Omental fat pad (tissue), 4 donors: ENCODE data around the genes TGFBR1, SEC61B and PLPPR1.

GRCh38 chr9:98753808-98754186 is 42.6 kb downstream of the ANKS6 start:
- PRO-cap, result no peak
- RAMPAGE, long total RNA, 4 experiments, result no peak in any of the 4 experiments

DNA sequence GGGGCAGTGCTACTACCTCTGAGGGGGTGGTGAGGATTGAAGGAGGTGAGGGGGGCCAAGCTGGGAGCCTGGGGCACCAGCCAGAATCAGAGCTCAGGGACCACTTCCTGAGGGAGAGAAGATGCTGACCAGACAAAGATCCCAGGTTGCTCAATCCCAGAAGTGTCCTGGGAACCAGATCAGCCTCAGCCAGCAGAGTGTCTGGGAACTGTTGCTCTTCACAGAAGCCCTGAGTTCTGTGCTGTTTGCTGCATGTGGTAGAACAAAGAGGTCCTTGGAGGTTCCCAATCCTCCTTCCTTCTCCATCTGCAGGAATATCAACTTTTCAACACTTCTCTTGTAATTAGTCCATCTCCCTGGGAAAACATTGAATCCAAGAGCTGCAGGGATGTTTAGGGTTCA is 56.8 kb downstream of the GALNT12 start:
- PRO-cap, result no peak
- RAMPAGE, long total RNA, 4 experiments, result no peak in any of the 4 experiments

DNA sequence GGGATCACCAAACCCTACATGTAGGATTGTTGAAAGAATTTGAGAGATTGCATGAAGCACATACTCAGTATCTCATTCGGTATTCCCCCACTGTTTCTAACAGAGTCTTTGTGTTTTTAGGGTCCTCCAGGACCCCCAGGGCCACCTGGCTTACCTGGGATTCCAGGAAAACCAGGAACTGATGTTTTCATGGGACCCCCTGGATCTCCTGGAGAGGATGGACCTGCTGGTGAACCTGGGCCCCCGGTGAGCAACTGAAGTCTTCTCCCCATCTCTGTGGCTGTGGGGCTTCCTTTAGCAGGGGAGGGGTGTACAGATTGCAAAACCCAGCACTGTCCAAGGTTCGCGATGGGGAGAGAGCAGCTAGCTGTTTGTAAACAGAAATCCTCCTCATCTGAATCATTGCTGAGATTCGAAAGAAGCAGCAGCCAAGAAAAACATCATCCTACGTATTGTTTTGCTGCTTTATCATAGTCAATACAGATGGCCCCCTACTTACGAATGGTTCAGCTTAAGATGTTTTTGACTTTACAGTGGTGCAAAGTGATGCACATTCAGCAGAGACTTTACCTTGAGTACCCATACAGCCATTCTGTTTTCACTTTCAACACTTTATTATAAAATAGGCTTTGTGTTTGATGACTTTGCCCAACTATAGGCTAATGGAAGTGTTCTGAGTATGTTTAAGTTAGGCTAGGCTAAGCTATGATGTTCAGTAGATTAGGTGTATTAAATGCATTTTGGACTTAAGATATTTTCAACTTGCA is 80.0 kb upstream of the TGFBR1 start:
- PRO-cap, result no peak
- RAMPAGE, long total RNA, 4 experiments, result no peak in any of the 4 experiments

GRCh38 chr9:99104978-99105767 is at the start of gene TGFBR1:
TSS of gene TGFBR1 (plus strand) at chr9:99105113.
- PRO-cap, result unidirectional peak, plus-strand start at chr9:99105116; unidirectional peak, plus-strand start at chr9:99105180
- RAMPAGE, long total RNA, 4 experiments, result no peak in any of the 4 experiments

GRCh38 chr9:99123096-99123936 is 18.4 kb downstream of the TGFBR1 start:
- PRO-cap, result no peak
- RAMPAGE, long total RNA, 4 experiments, result no peak in any of the 4 experiments

GRCh38 chr9:99147133-99148140 is 42.5 kb downstream of the TGFBR1 start:
- PRO-cap, result no peak
- RAMPAGE, long total RNA, 4 experiments, result no peak in any of the 4 experiments

DNA sequence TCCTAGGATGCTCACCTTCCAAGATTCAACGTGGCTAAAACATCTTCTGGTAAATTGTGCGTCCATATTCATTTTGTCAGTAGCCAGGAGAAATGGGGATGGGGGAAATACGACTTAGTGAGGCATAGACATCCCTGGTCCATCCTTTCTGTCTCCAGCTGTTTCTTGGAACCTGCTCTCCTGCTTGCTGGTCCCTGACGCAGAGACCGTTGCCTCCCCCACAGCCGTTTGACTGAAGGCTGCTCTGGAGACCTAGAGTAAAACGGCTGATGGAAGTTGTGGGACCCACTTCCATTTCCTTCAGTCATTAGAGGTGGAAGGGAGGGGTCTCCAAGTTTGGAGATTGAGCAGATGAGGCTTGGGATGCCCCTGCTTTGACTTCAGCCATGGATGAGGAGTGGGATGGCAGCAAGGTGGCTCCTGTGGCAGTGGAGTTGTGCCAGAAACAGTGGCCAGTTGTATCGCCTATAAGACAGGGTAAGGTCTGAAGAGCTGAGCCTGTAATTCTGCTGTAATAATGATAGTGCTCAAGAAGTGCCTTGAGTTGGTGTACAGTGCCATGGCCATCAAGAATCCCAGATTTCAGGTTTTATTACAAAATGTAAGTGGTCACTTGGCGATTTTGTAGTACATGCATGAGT is 47.1 kb downstream of the TGFBR1 start:
- PRO-cap, result no peak
- RAMPAGE, long total RNA, 4 experiments, result no peak in any of the 4 experiments

- PRO-cap, result no peak
- RAMPAGE, long total RNA, 4 experiments, result no peak in any of the 4 experiments
Observed at GRCh38 chr9:99210541-99211155, 11.1 kb downstream of the ALG2 start.

- PRO-cap, result bidirectional peak, plus-strand start at chr9:99222282, minus-strand start at chr9:99221987
- RAMPAGE, long total RNA, 4 experiments, result start-site peak on the plus strand in 4 of 4 experiments, at chr9:99222263-99222355 at its widest, 99 to 1,687 reads per replicate
Observed at GRCh38 chr9:99222124-99223020, at the start of gene SEC61B. TSS of gene SEC61B (plus strand) at chr9:99222282.

- PRO-cap, result no peak
- RAMPAGE, long total RNA, 4 experiments, result no peak in any of the 4 experiments
Observed at GRCh38 chr9:99257505-99258609, 35.8 kb downstream of the SEC61B start.

DNA sequence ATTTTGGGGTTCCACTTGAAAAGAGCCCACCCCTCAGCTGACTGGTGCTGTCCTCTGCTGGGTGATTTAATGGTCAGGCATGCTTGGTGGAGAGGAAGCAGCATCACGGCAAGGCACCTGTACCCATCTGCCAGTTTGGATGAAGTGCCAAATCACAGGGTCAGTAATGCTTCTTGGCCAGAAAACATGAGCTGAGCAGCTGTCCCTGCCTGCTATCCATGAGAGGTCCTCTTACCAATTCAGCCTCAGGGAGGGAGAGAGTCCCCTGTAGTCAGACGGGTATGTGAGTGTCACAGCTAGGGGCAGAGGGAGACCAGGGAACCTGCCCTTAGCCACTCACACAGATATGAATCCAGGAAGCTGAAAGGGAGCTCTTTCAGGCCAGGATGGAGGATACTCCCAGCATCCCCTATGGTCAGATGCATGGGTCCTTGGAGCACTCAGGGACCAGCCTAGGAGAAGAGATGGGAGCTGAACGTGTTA is 138.0 kb downstream of the SEC61B start:
- PRO-cap, result no peak
- RAMPAGE, long total RNA, 4 experiments, result no peak in any of the 4 experiments

- PRO-cap, result no peak
- RAMPAGE, long total RNA, 4 experiments, result no peak in any of the 4 experiments
Observed at GRCh38 chr9:99820565-99820779, 1.2 kb upstream of the NR4A3 start.

DNA sequence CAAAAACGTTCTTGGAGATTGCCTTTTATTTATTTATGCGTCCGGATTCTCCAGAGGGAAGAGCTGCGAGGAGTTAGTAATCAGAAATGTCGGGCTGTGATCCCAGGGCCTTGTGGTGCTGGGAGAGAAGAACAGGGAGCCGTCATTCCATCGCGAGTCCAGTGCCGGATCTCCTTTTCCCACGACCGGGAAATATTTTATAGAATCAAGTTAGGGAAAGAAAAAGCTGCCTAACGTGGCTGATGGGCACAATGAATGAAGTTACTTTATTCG is 1.6 kb downstream of the NR4A3 start:
- PRO-cap, result no peak
- RAMPAGE, long total RNA, 4 experiments, result no peak in any of the 4 experiments

- PRO-cap, result no peak
- RAMPAGE, long total RNA, 4 experiments, result no peak in any of the 4 experiments
Observed at GRCh38 chr9:99823654-99824552, 2.2 kb downstream of the NR4A3 start.

GRCh38 chr9:100003938-100004591 is 94.7 kb downstream of the ERP44 start:
- PRO-cap, result no peak
- RAMPAGE, long total RNA, 4 experiments, result no peak in any of the 4 experiments

DNA sequence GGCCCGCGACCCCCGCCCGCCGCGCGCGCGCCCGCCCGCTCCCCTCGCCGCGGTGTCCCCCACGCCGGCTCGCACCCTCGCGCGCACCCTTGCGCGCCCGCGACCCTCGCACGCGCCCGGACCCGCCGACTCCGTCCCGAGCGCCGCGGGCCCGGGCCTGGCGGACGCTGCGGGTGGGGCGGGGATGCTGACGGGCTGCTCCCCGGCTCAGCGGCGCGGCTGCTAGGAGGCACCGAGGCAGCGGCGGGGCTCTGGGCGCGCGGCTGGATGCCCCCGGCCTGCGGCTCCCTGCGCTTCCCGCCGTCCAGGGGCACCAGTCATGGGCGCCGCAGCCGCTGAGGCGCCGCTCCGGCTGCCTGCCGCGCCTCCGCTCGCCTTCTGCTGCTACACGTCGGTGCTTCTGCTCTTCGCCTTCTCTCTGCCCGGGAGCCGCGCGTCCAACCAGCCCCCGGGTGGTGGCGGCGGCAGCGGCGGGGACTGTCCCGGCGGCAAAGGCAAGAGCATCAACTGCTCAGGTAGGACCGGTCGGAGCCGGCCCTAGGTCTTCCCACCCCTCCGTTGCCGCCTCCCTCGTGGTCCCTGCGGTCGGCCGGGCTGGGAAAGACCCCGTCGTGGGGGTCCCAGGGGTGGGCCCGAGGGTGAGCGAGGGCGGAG is 404 bp downstream of the TMEFF1 start:
- PRO-cap, result no peak
- RAMPAGE, long total RNA, 4 experiments, result no peak in any of the 4 experiments

- PRO-cap, result no peak
- RAMPAGE, long total RNA, 4 experiments, result no peak in any of the 4 experiments
Observed at GRCh38 chr9:101028416-101029453, at the start of gene PLPPR1. TSS of gene PLPPR1 (plus strand) at chr9:101028727.

DNA sequence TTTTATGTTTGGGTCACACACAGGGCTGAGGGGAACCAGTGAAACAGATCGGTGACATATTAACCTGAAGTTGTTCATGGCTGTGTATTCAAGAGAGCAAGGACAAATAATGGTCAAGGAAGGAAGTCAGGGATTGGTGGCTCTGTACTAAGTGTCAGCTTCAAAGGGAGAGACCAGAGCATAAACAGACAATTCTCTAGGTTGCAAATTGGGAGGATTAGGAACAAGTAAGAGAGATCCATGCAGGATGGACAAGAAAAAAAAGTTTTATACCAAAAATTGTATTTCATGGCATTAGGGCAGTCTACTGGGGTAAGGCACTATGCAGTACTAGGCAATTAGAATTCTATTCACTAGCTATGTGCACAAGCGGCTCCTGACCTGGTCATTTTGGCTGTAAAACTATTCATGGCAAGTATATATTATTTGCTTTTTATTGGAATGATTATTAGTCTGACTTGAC is 156.3 kb downstream of the PLPPR1 start:
- PRO-cap, result no peak
- RAMPAGE, long total RNA, 4 experiments, result no peak in any of the 4 experiments

DNA sequence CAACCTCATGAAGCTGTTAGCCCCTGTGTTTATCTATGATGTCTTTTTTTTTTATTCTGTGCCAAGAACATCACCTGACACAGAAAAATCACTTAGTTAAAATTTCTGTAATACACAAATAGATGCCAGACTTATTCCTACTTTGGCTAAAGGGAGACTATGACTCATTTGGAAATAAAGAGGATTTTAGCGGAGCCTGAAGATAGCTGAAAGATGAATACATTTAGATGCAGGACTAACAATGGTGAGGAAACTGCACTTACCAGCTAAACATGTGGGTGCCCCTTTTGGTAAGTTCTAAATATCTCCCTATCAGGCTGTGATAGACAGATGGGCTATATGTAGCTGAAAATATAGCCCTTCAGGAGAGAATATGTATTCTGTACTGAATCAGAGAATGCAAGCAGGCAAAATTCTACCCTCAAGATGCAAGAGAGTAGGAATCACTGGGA is 58.2 kb downstream of the BAAT start:
- PRO-cap, result no peak
- RAMPAGE, long total RNA, 4 experiments, result no peak in any of the 4 experiments

DNA sequence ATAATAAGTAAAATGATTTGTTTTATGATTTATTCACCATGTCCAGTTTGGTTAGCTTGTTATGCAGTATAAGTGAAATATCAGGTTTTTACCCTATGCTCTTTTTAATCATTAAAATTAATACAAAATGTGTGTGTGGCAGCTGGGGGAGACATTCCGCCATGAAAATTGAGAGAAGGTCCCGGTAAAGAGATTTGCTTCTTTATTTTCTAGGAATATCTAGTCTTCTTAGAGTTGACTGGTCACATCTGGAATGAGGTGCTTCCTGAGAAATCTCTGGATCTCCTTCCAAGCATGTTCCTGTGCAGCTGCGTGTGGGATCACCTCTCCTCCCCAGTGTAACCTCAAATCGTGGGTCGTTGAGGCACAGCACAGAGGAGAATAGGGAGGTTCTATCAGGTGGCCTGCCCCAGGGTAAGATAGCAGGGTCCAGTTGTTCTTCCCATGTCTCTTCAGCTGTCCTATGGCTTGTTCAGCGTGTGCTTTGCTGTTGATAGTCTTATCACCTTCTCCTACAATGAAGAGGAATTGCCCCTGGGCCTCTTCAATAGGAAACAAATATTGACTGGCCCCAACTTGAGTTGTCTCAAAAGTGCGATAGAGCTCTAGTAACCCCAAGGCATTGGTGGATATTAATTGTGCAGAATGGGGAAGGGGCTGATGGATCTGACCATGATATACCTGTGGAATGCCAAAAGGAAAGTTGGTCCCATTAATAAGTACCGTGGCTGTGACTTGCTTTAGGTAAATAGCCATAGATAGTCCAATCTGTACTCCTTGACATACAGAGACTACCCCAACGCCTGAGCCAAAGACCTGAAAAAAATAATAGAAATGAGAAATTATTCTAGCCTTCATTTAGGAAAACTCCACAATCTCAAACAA is 22.4 kb downstream of the BAAT start:
- PRO-cap, result no peak
- RAMPAGE, long total RNA, 4 experiments, result no peak in any of the 4 experiments